Skeletal muscle satellite cell (primary cell): ENCODE results near the genes NDUFAB1 and PRKCB.

DNA sequence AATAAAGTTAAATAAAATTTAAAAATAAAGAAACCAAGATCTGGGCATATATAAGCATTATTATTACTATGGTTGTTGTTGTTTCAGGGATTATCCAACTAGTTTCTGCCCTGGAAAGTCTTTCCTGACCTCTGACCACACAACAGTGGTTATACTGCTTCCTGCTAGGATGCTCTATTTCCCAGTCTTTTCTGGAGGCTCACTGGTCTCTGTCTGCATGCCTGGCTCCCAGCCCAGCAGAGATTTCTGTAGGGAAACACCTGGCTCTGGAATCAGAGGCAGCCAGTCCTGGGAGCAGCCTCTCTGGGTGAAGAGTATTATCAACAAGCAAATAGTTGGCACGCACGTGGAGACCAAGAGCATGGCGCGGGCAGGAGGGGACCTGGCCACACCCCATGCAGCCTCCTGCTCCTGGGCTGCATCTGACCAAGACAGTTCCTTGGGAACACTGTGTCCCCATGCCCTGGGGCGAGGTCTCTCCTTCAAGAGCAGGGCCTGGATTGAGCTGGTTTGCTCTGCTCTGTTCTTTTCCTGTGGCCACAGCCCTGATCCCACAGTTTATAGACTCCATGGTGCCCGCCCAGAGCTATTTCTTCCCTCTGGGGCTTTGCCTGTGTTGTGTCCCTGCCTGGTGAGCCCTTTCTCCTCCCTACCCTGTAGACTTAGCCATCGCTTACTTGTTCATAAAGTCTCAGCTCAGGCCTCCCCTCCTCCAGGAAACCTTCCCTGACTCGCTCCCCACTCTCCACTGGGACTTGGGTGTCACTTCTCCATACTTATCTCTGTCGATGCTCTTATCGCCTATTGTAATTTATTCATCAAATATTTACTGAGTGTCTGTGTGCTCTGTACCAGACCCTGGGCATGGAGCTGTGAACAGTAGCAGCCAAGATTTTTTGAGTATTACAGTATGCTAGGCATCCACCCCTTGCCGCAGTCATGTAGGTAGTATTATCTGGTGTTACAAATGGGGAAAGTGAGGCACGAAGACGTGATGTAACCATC, 60.5 kb downstream of the SCNN1B start:
- CAGE, long polyA plus RNA: no peak

GRCh38 chr16:23384791-23385350, 68.1 kb downstream of the COG7 start:
- CAGE, long polyA plus RNA: no peak

DNA sequence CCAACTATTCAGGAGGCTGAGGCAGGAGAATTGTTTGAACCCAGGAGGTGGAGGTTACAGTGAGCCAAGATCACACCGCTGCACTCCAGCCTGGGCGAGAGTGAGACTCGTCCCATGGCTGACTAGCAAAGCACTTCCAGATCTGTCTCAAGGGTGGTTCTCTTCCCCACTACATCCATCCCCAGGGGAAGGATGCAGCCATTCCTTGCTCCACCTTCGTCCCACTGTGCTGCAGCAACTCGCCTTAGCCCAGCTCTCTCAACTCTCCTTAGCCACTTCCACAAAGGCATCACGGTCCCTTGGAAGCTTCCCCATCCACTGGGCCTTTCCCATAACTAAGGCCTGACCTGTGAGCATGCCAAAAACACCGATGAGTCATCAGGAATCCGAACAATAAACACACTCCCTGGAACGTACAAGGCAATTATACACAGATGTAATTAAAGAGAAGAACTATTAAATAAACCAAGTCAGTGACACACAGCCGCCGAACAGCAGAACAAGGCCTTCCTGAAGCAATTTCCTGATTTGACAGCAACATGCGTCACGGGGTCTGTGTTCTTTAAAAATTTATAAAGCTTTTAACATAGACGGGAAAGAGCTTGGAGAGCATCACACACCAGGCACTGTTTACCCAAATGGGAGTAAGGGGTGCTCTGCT, 29.6 kb downstream of the COG7 start:
- CAGE, long polyA plus RNA: no peak

DNA sequence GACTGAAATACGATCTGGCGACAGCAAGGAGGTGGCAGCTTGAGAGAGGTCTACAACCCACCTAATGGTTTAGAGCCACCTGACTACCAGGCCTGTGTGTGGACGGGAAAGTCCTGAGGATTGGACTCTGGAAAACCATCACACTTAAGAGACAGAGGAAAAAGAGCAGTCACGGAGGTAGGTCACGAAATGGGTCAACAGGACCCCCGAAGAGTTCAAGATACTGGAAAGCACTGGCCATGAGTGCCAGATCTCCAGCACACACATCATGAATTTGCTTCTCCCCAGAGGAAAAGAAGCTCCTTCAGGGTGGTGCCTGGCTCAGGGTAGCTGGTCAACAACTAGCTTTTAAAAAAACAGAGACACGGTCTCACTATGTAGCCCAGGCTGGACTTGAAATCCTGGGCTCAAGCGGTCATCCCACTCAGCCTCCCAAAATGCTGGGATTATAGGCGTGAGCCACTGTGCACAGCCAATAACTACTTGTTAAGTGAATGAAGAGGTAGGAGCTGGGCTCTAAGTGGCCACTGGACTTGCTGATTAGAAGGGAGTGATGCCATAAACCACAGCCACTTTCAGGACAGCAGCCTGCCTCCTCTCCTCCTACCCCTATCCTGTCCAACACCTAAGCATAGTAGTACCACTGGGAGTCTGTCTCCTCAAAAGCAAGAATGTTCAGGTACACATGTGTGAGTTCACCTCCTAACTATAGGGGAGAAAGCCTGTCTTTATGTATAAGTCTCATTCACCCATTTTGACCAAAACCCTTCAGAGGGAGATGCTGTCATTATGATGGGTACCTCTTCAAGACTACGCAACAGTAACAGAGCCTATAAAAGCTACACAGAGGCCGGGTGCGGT, 12.1 kb upstream of the COG7 start:
- CAGE, long polyA plus RNA: no peak

DNA sequence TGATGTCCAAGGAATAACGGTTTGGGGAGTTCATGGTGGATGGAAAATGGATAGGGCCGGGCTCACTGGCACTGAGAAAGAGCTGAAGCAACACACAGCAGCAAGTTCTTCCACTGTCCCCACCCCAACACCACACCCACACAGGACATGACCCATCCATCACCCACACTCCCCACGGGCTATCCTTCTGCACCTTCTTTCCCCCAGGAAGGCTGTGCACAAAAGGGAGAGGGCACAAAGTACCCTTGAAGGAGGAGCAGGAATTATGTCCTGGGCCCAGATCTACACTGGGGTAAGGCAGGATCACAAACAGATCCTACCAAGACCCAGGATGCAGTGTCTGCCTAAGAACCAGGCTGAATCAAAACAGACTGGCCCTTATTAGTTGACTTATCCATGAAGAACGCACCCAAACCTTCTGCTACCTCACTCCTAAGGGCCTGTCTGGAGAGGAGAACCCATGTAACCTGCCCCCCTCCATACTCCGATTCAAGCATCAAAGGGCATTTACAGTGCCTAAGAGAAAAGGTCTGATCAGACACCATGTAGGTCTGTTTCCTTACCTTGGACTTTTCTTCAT, 22.2 kb downstream of the GGA2 start:
- CAGE, long polyA plus RNA: no peak

GRCh38 chr16:23504013-23504458, 6.3 kb downstream of the GGA2 start:
- CAGE, long polyA plus RNA: no peak

DNA sequence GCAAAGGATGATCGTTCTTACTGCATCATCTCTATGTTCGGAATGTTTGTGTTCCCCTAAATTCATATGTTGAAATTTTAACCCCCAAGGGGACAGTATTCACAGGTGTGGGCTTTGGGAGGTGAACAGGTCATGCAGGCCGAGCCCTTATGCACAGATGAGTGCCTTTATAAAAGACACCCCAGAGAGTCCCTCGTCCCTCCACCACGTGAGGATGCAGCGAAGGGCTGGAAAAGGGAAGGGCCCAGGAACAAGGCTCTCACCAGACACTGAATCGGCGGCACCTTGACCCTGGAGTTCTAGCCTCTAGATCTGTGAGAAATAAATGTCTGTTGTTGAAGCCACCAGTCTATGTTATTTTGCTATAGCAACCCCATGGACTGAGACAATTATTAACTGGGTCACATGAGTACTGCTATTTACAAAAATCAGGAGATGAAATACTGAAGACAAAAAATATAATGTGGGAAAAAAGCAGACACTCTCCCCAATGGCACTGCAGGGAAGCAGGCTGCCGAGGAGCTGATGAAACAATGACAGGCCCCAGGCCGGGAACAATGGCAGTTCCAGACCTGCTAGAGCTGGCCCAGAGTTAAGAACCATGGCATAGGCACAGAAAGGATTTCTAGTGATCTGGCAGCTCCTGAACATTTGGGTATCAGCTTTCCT, 17.7 kb upstream of the GGA2 start:
- CAGE, long polyA plus RNA: no peak

DNA sequence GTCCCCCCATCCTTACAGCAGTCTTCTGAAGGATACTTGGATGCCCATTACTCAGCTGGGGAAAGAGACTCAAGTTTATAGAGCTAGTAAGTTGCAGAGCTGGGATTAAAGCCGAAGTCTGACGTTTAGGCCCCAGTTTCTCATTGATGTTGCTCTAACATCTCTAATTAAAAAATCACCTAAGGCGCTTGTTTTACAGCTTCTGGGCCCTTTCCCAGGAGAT, 758 bp downstream of the UBFD1 start:
- CAGE, long polyA plus RNA: no peak

- CAGE, long polyA plus RNA: no peak
These were observed 13.4 kb downstream of the UBFD1 start for GRCh38 chr16:23570664-23571676.

- CAGE, long polyA plus RNA: start-site peak on the minus strand at chr16:23596280-23596316, 267 and 318 reads in 2 replicates
These were observed at the start of gene NDUFAB1 for GRCh38 chr16:23595435-23596720. NDUFAB1 (minus strand) TSS chr16:23596316.

- CAGE, long polyA plus RNA: no peak
These were observed 16.2 kb downstream of the PLK1 start for GRCh38 chr16:23694644-23695535.

GRCh38 chr16:23698984-23699548, 14.0 kb downstream of the ERN2 start:
- CAGE, long polyA plus RNA: no peak

DNA sequence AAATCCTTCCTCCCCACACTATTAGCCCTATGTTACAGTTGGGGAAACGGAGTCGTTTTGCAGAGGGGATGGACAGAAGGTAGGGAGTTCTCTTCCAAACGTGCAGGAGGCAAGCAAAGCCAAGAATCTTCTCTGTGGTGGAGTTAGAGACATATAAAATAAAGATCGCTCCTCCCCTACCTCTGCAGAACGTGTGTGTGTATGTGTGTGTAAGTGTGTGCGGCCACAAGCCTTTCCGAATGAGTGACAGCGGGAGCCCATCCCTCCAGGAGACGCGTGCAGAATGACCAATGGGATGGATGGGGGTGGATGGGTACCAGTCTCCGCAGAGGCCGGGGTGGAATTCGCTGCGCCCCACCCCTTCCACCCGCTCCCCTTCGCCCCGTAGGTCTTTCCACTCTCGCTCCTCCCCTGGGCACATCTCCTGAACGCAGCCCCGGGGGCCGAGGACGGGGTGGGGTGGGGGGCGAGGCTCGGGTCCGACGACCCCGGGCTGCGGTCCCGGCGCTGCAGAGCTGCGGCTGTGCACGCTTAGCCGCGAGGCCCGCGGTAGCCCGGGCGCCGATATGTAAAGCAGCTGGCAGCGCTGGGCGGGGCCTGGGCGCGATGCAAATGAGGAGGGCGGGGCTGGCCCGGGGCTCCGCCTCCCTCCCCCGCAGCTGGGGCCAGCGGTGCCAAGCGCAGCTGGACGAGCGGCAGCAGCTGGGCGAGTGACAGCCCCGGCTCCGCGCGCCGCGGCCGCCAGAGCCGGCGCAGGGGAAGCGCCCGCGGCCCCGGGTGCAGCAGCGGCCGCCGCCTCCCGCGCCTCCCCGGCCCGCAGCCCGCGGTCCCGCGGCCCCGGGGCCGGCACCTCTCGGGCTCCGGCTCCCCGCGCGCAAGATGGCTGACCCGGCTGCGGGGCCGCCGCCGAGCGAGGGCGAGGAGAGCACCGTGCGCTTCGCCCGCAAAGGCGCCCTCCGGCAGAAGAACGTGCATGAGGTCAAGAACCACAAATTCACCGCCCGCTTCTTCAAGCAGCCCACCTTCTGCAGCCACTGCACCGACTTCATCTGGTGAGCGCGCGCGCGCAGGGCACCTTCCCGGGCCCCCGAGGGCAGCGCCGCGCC, at the start of gene PRKCB:
Gene PRKCB, plus strand, starts transcription at position 687 of the 1,106 bp plus-strand sequence.
- CAGE, long polyA plus RNA: no peak

DNA sequence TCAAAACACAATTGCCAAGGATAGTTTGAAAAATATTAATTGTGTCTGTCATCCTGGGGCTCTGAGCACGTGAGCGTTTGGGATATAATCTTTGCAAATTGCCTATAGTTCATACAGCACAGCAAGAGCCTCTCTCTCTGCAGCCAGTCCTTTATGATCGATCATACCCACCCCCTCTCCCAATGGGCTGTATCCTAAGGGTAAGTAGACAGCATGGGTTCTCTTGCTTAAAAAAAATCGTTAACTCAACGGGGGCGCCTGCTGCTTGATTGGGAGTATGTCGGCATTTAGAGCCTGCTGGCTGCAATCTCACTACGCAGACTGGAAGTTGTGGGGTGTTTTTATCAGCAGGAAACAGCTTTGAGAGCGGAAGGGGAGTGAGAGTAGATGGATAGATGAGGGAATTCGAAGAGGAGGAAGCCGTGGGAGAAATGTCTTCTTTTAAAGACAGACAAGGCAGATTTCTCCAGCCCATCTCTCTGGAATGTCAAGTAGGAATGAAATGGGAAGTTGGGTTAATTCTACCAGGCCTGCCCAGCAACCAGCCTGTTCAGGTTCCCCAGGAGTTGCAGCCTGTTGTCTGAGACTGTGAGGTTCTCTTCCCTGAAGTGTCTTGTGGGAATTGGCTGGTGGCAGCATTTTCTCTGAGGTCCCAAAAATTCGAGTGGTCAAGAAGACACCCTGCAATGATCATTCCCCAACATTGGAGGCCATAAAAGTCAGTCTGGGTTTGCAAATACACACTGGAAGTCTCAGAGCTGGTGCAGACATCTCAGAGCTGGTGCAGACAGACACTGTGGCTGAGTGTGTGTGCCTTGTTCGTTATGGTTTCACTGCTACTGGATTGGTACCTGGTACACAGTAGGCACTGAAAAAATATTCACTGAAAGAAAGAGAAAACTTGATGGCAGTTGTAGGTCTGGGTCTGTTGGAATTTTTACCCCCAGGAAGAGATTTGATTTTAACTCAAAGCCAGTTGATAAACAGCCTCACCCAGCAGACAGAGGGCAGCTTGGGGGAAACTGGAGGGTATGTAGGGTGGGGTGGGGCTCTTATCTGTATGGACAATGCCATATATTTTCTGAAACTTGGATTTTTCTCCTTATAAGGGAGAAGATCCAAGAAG, 65.7 kb downstream of the PRKCB start:
- CAGE, long polyA plus RNA: no peak

GRCh38 chr16:24216557-24217218, 39.4 kb upstream of the CACNG3 start:
- CAGE, long polyA plus RNA: no peak

GRCh38 chr16:24218826-24219660, 37.1 kb upstream of the CACNG3 start:
- CAGE, long polyA plus RNA: no peak

DNA sequence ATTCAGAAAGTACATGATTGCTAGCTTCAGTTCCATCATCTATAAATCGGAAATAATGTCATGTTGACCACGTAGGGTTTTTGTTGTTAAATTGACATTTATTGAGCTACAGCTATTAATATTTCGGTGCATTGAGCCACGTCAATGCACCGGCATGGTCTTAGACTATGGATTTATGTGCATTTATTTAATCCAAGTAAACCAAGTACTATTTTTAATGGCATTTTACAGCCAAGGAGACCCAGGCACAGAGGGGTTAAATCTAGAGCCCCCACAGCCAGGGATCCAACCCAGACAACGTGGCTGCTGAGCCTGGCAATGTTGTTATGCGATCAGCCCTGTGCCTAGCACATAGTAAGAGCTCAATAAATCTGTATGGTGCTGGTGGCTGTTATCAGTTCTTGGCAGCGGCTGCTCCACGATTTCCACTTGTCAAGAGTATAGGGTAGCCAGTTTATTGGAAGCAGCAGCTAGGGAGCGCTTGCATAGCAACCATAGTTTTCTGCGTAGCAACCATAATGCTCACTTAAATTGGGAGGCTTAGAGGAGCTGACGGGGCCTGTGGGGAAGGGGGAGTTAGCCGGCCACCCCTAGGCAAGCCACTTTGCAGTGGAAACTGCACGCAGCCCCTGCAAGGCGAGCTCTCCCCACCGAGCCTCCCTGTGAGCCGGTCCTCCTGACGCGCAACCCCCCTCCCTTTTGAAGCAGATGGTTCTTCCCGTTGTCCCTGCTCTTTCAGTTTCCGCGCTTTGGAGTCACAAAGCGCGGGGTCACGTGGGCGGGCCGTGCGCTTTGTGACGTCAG, 487 bp upstream of the RBBP6 start:
- CAGE, long polyA plus RNA: no peak

DNA sequence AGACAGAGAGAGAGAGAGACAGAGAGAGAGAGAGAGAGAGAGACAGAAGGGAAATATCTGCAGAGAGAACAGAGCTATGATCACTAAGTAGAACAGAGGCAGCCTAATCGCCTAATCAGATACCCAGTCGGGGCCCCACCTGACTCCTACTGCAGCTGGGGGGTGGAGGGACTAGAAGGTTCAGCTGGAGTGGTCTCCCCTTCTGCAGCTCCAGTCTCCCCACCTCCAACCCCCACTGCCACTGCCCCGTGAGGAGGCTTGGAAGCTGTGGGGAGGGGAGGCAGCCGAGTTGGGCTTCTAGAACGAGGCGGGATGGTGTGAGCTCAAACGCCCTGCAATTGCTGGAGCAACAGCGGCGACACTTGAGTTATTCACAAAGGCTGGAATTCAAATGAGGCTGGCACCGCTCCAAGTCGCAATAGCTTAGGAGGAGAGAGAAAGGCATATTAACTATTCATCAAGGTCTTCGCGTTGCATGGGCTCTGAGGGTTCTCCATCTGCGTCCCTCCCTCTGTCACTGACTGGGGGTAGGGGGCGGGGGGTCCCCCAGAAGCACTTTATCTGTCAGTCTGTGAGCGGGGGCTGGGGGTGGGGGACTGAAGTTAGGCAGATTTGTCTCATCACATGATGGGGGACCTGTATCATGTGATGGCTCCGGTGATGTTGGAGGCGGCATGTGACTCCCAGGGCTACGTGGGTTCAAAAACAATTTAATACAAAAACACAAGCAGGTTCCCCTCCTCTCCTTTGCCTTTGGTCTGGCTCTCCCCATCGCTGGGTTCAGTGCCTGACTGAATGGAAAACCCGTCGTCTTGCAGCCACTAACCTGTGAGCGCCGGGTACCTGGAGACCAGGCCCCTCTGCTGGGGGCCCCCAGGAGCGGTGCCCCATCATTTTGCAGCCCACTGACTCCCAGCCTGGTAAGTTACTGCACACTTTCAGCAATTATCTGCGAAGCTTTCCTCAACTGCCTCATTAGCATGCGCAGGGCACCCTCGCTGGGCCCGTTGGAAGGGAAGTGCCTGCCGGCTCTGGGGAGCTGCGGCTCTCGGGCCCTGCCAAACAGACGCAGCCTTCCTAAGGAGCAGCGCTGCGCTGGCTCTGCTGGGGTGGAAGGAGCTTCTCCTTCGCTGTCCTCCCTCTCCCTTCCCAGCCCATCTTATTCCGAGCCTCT, 70.6 kb downstream of the RBBP6 start:
- CAGE, long polyA plus RNA: no peak

- CAGE, long polyA plus RNA: no peak
These were observed 1.7 kb downstream of the TNRC6A start for GRCh38 chr16:24731048-24731633.

GRCh38 chr16:24853834-24854293, 8.1 kb downstream of the SLC5A11 start:
- CAGE, long polyA plus RNA: no peak